Pulmonary artery (tissue), 1 donor: ENCODE data around the genes FAM236C and APOOL.

DNA sequence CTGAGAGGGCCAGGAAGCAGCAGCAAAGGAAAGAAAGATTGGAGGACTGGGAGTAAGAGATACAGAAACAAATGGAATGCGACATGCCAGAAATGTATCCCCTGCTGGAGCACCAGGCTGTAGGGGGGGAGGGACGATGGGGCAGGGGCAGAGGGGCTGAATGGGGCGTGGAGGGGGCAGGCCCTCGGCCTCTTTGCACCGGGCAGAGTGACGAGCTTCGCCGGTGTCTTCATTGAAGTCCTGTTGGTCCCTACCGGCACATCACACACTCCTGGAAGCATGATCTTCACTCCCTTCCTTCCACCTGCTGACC is at the start of gene FAM236C:
FAM236C (plus strand) TSS at position 180 of the 313 bp plus-strand sequence.
- PRO-cap, result no peak

GRCh38 chrX:73647569-73648216 is 84.7 kb downstream of the CHIC1 start:
- PRO-cap, result no peak

DNA sequence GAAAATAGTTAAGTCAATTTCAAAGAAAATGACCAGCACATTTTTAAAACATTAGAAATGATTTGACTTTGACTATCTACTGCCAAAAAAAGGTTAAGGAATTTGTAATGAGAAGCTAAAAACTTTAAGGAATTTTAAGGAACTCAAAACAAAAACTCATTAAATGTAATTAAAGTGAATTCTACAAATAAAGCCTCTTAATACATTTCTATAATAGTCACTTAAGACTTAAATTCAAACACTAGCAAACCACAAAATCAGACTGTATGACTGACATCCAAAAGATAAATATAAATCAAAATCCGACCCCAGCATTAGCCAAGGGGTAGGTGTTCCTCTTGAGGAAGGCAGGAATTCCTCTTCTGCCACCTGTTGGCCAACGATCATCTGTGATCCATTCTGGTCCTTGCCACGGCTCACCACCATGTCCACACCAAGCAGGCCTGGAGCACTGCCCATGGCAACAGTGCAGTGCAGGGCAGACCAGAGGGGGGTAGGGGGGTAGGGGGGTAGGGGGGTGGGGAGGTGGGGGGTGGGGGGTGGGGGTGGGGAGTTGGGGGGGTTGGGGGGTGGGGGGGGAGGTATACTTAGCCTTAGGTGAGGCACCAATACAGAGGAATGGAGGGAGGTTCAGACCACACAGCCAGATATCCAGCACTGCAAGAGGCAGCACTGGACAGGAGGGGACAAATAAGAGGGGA is 287.3 kb downstream of the CHIC1 start:
- PRO-cap, result no peak

- PRO-cap, result no peak
These were observed 142.3 kb upstream of the ZCCHC13 start for GRCh38 chrX:74161349-74162387.

DNA sequence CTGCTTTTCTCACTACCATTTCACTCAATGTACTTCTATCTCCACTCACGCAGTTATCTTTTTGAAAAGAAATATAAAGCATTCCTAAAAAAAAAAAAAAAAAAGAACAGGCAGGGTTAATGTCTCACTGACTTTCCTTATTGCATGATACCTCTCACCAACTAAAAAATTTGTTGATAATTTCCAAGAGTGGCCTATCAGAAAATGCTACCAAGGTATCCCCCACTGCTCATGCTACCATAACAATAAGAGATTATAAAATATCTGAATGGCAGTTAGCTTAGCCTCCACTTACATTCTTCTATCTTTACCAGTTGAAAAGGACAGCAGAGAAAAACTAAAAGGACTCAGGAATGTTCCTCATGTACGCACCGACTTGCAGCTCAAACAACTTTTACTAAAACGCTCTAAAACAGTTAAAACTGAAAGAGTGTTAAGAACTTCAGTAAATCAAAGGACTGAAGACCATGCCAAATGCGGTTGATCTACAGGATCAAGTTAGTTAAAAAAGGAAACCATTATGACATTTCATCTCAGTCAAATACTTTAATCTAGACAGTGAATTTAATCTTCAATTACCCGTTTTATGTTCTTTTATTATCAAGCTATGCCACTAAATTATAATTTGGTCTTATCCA is 6.0 kb downstream of the RLIM start:
- PRO-cap, result no peak

- PRO-cap, result no peak
These were observed 805 bp downstream of the RLIM start for GRCh38 chrX:74613675-74613962.

DNA sequence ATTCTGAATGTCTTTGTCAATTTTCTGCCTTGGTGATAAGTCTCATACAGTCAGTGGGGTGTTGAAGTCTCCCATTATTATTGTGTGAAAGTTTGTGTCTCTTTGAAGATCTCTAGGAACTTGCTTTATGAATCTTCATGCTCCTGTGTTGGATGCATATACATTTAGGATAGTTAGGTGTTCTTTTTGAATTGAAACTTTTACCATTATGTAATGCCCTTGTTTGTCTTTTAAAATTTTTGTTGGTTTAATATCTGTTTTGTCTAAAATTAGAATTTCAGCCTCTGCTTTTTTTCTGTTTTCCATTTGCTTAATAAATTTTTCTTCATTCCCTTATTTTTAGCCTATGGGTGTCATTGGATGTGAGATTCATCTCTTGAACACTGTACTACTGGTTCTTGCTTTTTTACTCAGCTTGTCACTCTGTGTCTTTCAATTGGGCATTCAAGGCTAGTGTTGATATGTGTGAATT is 81.5 kb downstream of the MAGEE1 start:
- PRO-cap, result no peak

DNA sequence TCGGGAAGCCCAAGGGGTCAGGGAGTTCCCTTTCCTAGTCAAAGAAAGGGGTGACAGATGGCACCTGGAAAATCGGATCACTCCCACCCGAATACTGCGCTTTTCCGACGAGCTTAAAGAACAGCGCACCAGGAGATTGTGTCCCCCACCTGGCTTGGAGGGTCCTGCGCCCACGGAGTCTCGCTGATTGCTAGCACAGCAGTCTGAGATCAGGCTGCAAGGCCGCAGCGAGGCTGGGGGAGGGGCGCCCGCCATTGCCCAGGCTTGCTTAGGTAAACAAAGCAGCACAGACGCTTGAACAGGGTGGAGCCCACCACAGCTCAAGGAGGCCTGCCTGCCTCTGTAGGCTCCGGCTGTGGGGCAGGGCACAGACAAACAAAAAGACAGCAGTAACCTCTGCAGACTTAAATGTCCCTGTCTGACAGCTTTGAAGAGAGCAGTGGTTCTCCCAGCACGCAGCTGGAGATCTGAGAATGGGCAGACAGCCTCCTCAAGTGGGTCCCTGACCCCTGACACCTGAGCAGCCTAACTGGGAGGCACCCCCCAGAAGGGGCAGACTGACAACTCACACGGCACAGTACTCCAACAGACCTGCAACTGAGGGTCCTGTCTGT is 413.4 kb downstream of the MAGEE1 start:
- PRO-cap, result no peak

- PRO-cap, result no peak
These were observed 151.7 kb downstream of the ATRX start for GRCh38 chrX:77634246-77634883.

GRCh38 chrX:77682828-77683264 is 103.2 kb downstream of the ATRX start:
- PRO-cap, result no peak

DNA sequence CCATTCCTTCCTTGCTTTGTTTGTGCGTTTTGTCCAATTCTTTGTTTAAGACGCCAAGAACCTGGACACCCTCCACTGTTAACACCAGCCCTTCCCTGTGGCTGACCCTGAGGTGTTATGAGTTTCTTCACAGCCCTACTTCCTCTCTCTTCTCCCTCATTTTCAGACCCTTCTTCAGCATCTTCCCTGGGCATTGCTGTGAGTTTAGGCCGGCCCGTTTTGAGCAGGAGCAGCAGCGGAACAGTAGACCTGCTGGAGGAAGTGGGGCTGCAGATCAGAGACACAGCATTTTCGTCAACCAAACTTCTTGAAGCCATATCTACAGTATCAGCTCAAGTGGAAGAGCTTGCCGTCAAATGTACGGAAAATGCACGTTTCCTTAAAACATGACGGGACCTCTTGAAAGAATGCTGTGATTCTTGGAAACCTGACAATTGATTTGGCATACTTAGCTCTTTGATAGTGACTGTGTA is 6.9 kb downstream of the PGAM4 start:
- PRO-cap, result no peak

DNA sequence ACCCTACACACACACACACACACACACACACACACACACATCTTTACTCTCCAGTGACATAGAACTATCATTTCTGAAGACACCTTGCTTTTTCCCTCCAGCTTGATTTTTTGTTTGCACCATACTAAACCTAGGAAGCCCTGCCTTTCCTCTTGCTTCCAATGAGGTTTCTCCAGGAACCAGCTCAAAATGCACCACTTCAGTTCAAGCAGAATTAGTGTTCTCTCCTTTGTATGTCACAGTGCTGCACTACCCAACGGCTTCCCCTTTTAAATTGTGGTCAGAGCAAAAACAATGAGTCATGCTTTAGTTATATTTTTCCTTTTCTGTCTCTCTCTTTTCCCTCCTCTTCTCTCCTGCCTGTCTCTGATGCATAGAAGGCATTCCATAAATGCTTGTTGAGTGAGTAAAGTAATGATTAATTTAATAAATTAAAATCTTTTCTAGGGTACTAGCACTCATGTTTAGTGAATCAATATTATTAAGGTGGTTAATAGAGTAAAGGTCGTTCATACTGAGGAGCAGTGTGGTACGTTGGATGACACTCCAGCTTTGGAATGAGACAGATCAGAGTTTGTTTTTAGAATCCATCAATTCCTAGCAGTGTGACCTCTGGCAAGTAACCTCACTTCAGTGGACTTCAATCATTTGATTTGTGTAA is 5.9 kb downstream of the RTL3 start:
- PRO-cap, result unidirectional peak, minus-strand start at position 243 of the sequence

DNA sequence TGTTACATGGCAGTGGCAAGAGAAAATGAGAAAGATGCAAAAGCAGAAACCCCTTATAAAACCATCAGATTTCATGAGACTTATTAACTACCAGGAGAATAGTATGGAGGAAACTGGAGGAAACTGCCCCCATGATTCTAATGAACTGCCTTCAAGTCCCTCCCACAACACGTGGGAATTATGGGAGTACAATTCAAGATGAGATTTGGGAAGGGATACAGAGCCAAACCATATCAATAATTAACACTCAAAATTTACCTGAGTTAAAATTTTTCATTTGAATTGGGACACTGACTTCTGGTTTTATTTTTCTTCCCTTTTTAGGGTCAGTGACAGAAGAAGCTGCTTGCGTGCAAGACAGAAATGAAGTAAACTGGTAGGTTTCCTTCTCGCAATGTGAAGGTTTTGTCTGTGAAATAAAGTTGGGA is 1.5 kb upstream of the P2RY10 start:
- PRO-cap, result no peak

DNA sequence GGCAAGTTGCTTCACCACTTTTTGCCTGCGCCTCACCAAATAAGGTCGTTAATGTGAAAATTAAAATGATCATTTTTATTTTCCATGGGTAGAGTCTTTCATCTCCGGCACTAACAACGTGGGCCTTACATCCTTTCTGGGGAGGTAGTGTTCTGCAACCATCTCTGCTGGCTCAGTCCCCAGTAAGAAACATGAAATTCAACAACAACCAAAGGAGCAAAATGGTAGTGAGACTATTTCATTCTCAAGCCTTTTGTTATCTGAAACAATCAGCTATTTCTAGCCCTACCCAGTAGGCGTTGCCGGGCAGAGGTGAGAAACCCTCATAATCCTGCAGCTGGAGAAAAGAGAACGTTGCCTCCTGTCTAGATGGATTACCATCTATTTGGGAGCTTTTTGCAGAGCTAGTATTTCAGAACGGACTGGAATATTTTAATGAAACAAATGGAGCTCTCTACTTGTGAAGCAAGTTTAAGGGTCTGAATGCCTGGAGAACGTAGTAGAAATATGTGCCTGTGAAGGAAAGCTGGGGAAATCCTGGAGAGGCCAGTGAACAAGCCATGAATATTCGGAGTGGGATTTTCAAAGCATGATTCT is 66.4 kb upstream of the GPR174 start:
- PRO-cap, result no peak

DNA sequence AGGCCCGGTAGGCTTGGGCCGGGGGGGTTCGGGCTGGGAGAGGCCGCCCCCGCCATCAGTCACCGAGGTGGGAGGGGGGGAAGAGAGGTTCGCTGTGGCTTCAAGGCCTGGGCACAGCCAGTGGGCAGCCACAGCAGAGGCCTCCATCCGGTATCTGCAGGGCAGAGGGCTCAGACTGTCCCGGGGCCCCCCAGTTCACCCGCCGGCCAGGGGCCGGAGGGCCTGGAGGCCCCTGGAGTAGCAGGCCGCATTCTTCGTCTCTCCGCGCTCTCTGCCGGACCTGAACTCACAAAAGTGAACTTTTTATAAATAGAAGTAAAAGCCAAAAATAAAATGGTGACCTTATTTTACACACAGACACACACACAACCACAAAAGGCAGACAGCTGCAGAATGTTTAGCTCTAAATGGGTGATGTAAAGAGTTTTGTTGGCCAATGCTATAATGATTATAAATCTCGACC is 194.3 kb upstream of the BRWD3 start:
- PRO-cap, result unidirectional peak, minus-strand start at position 273 of the sequence

DNA sequence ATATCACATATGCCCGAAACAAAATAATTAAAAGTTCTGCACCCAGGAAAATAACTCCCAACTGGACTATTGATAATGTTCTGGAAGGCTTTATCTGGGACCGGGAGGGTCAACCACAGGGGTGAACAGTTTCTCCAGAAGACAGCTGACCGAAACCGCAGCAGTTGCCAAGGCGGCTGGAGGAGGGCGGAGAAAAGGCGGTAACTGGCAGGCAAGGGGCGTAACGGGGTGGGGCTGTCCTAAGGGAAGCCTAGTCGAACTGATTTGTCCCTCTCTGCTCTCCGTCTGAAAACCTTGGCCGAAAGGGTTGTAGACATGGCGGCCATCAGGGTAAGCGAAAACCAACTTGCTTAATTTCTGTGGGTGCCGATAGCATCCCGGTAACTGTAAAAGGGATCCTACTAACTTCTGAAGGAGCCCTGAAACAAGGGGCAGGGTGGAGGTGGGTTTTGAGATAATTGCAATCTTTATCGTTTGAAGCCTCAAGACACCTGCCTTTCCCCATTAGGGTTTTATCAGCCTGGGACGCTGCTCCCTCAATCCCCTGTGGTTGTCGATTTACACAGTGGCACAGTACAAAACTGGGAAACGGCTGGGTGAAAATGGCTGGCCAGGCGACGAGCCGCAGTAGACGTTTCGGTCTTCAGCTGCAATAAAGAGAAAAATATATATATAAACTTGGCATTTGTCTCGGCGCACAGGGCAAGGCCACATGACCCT is at the start of gene APOOL:
APOOL (plus strand) TSS at position 280 of the 720 bp plus-strand sequence.
- PRO-cap, result no peak

- PRO-cap, result no peak
These were observed 906 bp downstream of the ZNF711 start for GRCh38 chrX:85244359-85245434.

- PRO-cap, result no peak
These were observed 149.7 kb upstream of the POF1B start for GRCh38 chrX:85529104-85529645.

DNA sequence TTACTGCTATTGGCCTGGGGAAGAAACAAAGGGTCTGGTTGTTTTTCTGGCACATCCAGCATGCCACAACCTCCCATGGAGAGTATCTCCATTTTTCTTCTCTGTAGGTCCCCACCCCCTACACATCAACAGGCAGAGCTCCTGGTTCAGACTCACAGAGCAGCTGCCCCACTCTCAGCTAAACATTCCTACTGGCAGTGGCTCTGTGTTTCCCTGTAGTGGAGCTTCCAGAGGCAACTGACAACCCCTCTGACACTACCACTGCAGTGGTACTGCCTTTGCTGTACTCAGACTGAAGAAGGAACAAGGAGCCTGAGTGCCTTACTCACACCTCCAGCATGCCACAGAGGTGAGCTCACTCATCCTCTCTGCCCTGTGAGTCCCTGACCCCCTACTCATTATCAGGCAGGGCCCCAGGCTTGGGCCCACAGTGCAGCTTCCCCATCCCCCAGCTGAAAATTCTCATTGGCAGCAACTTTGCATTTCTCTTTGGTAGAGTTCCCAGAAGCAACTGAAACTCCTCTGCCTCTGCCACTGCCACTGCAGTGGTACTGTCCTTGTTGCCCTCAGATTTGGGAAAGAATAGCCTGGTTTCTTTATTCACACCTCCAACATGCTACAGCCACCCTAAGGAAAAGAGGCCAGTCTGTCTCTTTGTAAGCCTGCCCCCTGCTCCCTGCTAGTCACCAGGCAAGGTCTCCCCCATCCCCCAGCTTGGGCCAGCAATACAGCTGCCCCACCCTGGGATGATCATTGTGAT is 240.6 kb upstream of the POF1B start:
- PRO-cap, result no peak

DNA sequence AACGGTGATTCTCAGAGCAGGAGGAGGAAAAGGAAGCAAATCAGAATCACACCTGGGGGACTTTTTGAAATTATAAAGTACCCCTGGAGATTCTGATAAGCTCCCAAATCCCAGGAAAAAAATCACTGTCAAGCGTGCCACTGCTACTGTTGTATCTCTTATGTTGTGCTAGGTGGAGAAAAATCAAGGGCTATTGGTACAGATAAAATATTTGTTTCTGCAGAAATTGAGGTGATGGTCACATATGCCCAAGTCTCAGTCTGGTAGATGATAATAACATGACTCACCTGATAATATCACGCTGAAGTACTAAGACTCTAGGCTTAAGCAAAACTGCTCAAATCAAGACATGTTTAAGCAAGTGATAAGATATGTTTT is 143.8 kb downstream of the CHM start:
- PRO-cap, result no peak